SK-N-DZ (cell line): Measurements from ENCODE around the gene FYB1.

DNA sequence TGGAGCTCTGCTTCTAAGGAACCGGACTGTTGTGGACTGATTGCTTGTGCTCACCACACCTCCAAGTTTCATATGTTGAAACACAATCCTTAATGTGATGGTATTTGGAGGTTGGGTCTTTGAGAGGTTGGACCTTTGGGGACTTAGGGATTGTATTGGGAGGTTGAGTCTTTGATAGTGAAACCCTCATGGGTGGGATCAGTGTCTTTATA, 25.0 kb upstream of the RICTOR start:
RAMPAGE:
- cytosol, long total RNA = no peak
- nucleus, long total RNA = no peak

DNA sequence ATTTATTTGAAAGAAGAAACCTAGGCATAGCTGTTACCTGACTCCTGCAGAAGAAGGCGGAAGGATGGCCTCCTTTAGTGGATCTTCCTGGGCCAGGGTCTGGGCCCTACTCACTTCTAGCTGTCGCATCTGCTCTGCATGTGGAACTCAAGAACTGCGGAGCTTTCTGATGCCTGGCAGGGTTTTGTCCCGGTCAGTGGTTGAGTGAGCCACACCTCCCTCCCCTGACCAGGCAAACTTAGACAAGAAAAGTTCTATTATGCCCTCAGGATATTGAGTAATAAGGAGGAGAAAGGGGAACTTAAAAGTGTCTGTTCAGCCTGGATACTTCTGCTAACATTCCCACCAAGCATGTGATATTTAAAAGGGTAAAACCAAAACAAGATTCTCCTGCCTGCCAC, at the start of gene FYB1:
FYB1 (minus strand) TSS at position 158 of the 401 bp plus-strand sequence.
RAMPAGE:
- cytosol, long total RNA = no peak
- nucleus, long total RNA = no peak

DNA sequence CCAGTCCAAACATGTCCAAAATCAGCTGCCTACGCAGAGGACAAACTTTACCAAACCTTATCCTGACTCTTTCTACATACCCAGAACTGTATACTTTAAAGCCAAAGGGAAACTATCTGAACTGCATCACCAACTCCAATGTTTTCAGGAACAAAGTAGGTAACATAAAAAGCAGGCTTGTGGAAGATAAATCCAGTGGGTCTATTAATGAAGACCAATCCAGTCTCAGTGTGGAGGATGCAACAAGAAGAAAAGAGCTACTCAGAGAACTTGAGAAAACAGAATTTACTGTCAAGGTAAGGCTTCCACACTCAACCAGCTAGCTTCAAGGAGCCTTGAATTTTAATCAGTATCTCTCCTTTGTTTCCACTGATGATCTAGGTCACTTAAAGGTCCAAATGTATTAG, 36.2 kb upstream of the FYB1 start:
RAMPAGE:
- cytosol, long total RNA = no peak
- nucleus, long total RNA = no peak

DNA sequence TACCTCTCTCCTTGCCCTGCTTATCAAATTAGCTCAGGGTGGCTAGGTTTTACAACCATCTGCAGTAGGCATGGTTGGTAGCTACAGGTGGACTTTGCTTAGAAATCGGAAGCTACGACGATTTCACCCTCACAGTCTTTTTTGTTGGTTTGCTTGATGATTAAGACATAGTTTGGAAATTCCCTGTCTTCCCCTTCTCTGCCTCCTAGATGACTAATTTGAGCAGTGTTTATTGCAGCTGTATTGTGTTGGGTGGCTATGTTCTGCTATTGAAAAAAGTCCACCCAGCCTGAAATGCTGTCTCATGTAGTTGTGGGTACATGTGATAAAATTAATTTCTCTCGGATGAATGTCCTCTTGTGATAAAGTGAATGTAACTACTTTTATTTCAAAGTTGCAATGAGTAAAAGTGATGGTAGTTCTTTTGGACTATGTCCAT, 37.2 kb upstream of the FYB1 start:
RAMPAGE:
- cytosol, long total RNA = no peak
- nucleus, long total RNA = no peak

DNA sequence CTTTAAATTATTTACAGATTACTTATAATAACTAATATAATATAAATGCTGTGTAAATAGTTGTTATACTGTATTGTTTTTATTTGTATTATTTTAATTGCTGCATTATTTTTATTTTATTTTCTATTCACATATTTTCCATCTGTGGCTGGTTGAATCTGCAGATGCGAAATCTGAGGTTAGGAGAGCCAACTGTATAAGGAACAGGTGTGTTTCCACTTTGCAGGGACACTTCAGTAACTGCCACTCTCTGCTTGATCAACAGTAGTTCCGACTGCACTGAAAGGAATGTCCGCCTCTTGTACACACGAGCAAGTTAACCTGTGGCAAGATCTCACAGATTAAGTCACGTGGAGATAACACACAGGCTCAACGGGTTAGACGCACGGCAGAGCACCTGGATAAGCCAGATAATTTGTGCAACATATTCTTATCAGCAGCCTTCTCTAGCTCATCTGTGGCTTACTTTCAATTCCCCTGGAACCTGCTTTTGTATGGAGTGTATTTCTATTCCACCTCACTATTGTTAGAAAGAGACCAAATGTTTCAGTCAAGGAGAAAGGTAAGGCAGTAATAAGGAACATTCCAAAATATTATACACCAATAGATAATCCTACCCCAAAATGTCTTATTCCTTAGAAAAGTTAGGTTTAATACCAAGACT, 6.3 kb upstream of the C9 start:
RAMPAGE:
- cytosol, long total RNA = no peak
- nucleus, long total RNA = no peak

GRCh38 chr5:39543176-39543831, 118.5 kb upstream of the DAB2 start:
RAMPAGE:
- cytosol, long total RNA = no peak
- nucleus, long total RNA = no peak

DNA sequence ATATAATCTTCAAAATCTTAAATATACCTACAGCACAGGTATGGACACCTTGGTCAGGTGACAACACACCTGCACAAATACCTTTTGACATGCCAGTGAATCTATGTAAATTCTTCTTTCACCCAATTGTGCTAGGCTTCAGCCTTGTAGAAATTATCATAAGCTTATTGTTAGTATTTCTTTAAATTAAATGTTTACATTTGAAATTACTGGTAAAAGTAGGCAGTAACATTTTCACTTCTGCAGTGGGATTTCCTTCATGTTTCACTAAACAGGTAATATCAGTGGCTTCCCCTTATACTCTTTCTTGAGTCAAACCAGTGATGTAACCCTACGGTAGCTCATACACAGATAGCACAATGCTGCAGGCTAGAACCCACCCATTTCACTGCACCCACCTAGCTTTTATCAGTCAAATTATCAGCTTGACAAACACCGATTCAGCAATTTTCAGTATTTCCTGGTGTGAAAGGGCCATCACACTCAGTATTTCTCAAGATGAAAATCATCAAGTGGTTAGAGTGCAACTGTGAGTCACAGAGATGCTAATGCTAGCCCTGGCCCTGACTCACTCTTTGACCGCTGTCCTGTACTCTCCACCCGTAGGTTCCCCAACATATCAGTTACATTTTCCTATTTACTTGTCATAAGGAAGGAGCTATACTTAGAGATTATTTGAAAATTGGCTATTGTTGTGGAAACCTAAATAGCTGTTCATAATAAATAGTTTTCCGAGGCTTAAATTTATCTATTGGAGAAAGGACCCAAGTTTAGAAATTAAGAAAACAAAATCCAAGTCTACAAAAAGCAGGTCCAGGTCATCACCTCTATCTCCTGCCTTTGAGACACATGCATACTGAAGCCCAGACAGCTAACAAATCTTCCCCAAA, 242.2 kb upstream of the PTGER4 start:
RAMPAGE:
- cytosol, long total RNA = no peak
- nucleus, long total RNA = no peak

GRCh38 chr5:40541606-40541929, 138.1 kb upstream of the PTGER4 start:
RAMPAGE:
- cytosol, long total RNA = no peak
- nucleus, long total RNA = no peak

DNA sequence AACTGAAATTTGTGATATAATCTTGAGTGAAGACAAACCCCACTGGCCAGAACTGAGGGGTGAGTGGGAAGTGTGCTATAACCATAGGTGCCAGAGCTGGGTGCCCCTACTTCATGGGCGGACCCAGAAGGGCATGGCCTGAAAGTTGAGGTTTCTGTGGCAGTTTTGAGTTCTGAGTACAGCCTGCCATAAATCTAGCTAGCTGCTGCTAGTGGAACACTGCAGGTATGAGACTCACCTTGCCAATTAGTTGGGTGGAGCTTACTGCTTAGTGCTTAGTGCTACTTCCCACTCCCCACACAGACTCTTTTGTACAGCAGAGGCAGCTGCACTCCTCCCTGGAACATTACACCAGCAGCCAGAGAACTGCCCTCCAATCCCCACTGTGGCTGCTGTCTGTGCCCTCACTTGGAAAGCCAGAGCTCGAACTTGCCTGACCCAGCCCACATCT, 27.2 kb upstream of the PTGER4 start:
RAMPAGE:
- cytosol, long total RNA = no peak
- nucleus, long total RNA = no peak

DNA sequence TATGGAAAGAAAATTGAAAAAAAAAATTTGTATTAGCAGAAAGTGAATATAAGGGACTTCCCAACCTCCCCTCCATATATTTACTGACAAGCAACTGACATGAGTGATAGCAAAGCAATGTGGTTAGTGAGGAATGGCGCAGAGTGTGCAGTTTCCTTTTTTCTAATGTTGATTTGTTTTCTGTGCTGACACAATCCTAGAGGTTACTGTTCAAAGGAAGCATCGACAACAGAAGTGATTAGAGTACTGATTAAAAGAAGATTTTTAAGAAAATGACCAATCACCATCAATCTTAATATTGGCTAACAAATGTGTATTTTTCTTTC, 1.7 kb upstream of the PTGER4 start:
RAMPAGE:
- cytosol, long total RNA = no peak
- nucleus, long total RNA = no peak

GRCh38 chr5:40688107-40688314, 8.3 kb downstream of the PTGER4 start:
RAMPAGE:
- cytosol, long total RNA = no peak
- nucleus, long total RNA = no peak

DNA sequence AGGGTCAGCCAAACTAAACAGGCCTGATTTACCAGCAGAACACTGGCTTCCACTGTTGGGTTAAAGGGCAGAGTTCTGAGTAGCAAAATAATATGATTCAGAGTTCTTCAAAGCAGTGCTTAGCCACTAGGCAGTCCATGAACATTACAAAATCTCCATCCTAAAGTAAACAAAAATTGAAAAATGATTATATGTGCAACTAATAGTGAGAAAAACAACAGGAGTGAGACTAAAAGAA, 79.7 kb downstream of the MROH2B start:
RAMPAGE:
- cytosol, long total RNA = no peak
- nucleus, long total RNA = no peak

RAMPAGE:
- cytosol, long total RNA = no peak
- nucleus, long total RNA = no peak
Measured at GRCh38 chr5:41822938-41823864, 47.0 kb downstream of the OXCT1 start.

DNA sequence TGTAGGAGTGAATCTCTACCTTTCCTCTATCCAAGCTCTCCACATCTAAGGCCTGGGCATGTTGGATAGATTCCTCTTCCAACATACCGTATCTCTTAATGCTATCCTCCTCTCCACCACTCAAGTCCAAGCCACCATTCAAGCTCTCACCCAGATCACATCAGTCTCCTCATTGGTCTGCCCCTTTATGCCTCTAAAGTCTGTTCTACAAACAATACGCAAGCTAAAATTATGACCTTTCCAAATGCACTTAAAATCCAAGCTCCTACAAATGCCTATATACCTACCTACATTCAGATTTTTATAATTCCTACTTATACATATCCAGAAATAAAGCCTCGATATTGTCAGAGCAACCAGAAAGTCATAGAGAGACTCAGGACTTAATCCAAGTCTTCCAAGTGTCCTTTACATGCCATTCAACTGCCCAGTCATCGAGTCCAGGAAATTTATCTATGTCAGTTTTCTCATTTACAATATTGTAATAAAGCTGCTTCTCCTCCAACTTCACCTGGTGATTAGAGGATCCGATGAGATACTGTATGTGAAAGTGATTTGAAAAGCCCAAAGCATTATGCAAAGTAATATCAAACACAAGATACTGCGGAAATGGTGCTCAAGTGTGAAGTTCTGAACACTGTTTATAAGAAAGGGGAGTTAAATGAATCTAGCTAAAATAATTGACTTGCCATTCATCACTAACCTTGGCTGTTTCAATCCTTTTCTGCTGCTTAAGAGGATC, 43.1 kb downstream of the OXCT1 start:
RAMPAGE:
- cytosol, long total RNA = no peak
- nucleus, long total RNA = no peak

RAMPAGE:
- cytosol, long total RNA = no peak
- nucleus, long total RNA = no peak
Measured at GRCh38 chr5:41869542-41870236, 536 bp downstream of the OXCT1 start.

RAMPAGE:
- cytosol, long total RNA = no peak
- nucleus, long total RNA = no peak
Measured at GRCh38 chr5:41936271-41937128, 11.4 kb downstream of the FBXO4 start.

RAMPAGE:
- cytosol, long total RNA = no peak
- nucleus, long total RNA = no peak
Measured at GRCh38 chr5:42518780-42519187, 95.5 kb downstream of the GHR start.

DNA sequence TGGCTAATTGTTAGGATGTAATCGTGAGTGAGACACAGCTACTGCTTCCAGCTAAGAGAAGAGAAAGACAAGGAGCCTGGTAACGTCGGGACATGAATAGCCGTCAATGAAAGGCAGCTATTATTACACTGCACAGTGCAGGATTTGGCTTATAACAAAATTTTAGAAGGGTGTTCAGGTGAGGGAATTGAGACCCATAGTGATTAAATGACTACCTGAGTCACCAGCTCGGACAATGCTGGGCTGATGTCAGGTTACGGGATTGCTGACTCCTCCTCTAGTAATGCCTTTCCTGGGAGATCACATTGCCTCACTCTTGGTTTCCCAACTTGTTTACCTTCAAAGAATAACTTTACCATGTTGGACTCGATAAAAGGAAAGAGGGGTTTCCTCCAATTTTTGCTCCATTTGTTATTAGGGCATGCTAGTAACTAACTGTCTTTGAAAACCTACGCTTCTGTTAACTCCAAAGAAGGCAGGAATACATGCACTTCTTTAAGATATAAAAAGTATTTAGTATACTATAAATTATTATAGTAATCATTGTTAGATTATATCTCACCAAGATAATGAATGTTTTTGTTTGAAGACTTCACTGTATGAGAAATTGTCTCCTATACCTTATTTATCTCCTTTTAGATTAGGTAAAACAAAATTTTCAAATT, 132.6 kb downstream of the GHR start:
RAMPAGE:
- cytosol, long total RNA = no peak
- nucleus, long total RNA = no peak

GRCh38 chr5:42621995-42622368, 134.6 kb upstream of the CCDC152 start:
RAMPAGE:
- cytosol, long total RNA = no peak
- nucleus, long total RNA = no peak

GRCh38 chr5:42646245-42646838, 110.3 kb upstream of the CCDC152 start:
RAMPAGE:
- cytosol, long total RNA = no peak
- nucleus, long total RNA = no peak